Right atrium auricular region (tissue), 2 donors: ENCODE measurements around the gene SLC16A7.

- PRO-cap, result no peak
- RAMPAGE, long total RNA, 2 experiments, result no peak in any of the 2 experiments
Observed at GRCh38 chr12:57771414-57771970, 413 bp downstream of the METTL1 start.

- PRO-cap, result no peak
- RAMPAGE, long total RNA, 2 experiments, result no peak in any of the 2 experiments
Observed at GRCh38 chr12:57796532-57797141, 14.1 kb downstream of the TSFM start.

DNA sequence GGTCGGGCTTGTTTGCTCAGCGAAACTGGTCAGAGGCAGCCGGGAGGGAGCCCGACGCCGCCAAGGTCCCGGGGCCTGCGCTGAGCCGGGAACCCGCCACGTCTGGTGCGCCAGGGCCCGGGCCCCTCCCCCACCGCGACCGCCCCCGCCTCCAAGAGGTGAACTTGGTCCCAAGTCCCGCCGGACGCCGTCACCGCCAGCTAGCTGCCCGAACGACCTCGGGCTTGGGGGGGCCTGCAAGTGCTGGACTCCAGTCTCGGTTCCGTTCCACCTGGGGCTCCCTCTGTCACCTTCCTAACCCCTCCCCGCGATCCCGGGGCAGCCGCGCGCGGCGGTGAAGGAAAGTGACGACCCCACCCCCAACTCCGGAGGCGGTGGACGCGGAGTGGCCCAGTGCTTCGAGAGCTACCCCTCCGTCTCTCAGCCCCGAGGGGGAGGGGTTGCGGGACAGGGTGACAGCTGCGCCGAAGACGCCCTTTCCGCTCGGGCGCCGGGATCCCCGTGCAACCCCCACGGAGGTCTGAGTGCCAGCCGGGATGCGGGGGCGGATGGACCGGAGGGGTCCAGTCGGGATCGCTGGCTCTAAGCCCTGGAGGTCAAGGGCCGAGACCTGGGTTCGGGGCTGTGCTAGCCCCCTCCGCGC is 719 bp downstream of the CTDSP2 start:
- PRO-cap, result bidirectional peak, plus-strand start at position 32 of the sequence, minus-strand start outside the sequence; bidirectional peak, plus-strand start at position 523 of the sequence, minus-strand start at position 420 of the sequence
- RAMPAGE, long total RNA, 2 experiments, result no peak in any of the 2 experiments

- PRO-cap, result no peak
- RAMPAGE, long total RNA, 2 experiments, result no peak in any of the 2 experiments
Observed at GRCh38 chr12:57934248-57935327, 6.8 kb upstream of the ATP23 start.

GRCh38 chr12:58841082-58841400 is 79.3 kb downstream of the LRIG3 start:
- PRO-cap, result no peak
- RAMPAGE, long total RNA, 2 experiments, result no peak in any of the 2 experiments

- PRO-cap, result no peak
- RAMPAGE, long total RNA, 2 experiments, result no peak in any of the 2 experiments
Observed at GRCh38 chr12:58899059-58899770, 21.1 kb downstream of the LRIG3 start.

- PRO-cap, result no peak
- RAMPAGE, long total RNA, 2 experiments, result no peak in any of the 2 experiments
Observed at GRCh38 chr12:58917869-58918575, 2.3 kb downstream of the LRIG3 start.

GRCh38 chr12:59328277-59328836 is 267.5 kb upstream of the SLC16A7 start:
- PRO-cap, result no peak
- RAMPAGE, long total RNA, 2 experiments, result no peak in any of the 2 experiments

DNA sequence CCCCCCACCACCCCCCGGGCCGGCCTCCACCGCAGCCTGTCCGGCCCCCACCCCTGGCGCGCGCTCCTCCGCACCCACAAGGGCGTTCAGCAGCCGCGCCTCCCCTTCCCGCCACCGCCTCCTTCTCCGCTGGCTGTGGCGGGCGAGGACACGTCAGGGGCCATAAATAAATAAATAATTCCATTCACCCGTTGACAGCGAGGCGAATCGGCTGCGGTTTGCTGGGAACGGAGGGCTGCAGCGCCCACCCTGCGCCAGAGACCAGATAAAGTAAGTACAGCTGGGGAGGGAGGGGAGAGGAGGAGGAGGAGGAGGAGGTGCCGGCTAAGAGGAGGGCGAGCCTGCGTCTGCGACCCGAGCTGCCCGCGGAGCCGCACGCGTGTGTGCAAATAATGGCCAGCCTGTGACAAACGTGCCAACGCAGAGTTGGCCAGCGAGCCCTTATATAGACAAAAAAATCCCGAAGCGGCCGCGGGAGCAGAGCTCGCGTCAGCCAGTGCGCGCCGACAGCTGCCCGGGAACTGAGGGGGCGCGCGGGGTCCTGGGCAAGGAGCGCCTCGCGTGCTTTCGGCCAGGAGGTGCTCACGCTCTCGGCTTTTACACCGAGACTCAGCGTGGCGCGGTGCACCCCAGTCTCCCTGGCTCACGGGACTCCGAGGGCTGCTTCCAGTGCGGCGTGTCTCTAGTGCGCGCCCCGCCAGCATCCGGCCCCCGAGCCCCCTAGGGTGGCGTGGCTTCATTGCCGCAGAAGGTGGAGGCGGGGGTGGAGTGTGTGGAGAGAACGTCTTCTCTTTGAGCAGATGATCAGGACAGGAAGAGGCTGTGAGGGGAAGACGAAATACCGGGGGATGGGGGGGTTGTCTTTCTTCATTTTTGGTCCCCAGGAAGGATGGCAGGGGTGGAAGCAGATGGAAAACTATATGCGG is at the start of gene SLC16A7:
Gene SLC16A7, plus strand, starts transcription at position 63 of the 926 bp plus-strand sequence.
- PRO-cap, result bidirectional peak, plus-strand start at position 191 of the sequence, minus-strand start outside the sequence; bidirectional peak, plus-strand start at position 480 of the sequence, minus-strand start at position 385 of the sequence
- RAMPAGE, long total RNA, 2 experiments, result start-site peak on the plus strand in 2 of 2 experiments, centred at positions 71 to 204 of the sequence, 117 to 564 reads per replicate

DNA sequence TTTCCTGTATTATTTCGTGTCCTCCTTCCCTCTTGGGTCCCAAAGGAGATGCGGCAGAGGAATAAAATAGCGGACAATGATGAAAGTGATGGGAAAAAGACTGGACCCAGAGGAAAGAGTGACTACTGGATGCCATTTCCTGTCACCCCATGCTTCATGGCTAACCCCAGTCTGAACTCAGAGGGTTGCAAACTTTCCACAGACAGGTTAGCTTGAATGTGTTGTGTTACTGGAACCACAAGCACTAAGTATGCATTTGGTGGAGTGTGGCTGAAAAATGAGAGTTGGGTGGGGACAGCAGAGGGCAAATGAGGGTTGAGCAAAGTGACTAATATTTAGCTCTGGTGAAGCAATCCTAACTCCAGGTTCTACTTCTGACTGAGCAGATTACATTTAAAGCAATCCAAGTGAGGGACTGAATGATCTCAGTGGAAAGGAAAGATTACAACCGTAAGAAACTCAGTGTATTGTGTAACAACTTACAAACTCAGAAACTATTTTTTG is 1.5 kb downstream of the SLC16A7 start:
- PRO-cap, result bidirectional peak, plus-strand start at position 387 of the sequence, minus-strand start at position 278 of the sequence
- RAMPAGE, long total RNA, 2 experiments, result no peak in any of the 2 experiments

- PRO-cap, result no peak
- RAMPAGE, long total RNA, 2 experiments, result no peak in any of the 2 experiments
Observed at GRCh38 chr12:60254674-60255076, 658.8 kb downstream of the SLC16A7 start.

DNA sequence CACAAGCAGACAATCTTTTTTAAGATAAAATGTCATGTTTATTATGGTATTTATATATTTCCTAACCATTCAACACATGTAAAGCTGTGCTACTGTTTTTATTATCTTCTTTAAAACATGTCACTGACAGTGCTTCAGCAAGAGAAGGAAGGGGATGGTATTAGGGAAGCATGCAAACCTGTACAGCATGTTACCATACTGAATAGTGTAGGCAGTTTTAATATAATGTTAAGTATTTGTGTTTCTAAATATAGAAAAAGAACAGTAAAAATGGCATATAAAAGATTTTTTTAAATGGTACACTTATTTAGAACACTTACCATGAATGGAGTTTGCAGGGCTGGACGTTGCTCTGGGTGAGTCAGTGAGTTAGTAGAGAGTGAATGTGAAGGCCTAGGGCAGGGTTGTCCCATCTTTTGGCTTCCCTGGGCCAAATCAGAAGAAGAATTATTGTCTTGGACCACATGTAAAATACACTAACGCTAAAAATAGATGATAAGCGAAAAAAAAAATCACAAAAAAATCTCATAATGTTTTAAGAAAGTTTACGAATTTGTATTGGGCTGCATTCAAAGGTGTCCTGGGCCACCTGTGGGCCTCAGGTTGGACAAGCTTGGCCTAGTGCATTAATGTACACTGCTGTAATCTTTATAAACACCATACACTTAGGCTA is 17.1 kb downstream of the USP15 start:
- PRO-cap, result no peak
- RAMPAGE, long total RNA, 2 experiments, result no peak in any of the 2 experiments

- PRO-cap, result bidirectional peak, plus-strand start at chr12:62647821, minus-strand start at chr12:62647658
- RAMPAGE, long total RNA, 2 experiments, result no peak in any of the 2 experiments
Observed at GRCh38 chr12:62647217-62648323, 180.9 kb downstream of the MON2 start.

DNA sequence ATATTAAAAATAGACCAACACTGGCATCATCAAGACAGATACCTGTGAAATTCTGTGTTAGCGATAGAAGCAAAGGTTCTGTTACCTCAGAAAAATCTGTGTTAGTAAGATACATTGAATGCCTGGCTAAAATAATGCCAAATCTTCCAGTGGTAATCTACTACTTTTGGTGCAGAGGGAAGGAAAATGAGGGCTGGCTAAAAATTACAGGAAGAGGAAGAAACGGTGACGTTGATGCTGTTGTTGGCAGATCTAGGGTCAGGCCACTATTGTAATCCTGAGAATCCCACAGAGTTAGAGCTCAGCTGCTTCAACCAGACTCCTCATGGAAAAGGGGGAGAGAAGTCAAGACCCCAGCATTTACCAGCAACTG is 145.2 kb downstream of the PPM1H start:
- PRO-cap, result unidirectional peak, plus-strand start at position 269 of the sequence
- RAMPAGE, long total RNA, 2 experiments, result no peak in any of the 2 experiments

DNA sequence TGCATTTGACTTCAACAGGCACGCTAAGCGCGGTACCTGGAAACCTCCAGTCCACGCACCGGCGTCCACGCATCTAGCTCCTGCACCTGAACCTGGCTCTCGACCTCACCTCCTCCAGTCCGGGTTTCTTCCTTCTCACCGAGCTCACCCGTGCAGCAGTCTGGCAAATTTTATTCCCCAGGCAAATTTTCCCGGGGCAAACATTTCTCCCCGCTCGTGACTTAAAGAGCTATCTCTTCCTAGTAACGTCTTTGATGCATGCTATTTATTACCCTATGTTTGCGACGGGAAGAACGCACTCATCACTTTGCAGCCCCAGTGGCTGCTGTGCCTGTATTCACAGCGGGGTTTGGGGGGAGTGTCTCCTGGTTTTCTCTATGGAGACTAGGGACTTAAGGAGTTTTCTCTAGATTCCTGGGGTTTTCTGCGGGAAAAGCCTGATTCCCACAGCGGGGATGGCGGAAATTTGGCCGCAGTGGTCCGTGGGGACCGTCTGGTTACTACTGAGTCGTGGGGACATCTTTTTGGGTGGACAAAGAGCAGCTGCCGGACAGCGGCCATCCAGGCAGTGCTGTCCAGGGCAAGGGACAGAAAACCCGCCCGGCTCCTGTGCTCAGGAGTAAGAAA is 561 bp upstream of the AVPR1A start:
- PRO-cap, result no peak
- RAMPAGE, long total RNA, 2 experiments, result no peak in any of the 2 experiments

- PRO-cap, result no peak
- RAMPAGE, long total RNA, 2 experiments, result no peak in any of the 2 experiments
Observed at GRCh38 chr12:63960096-63960448, 115.6 kb downstream of the SRGAP1 start.

DNA sequence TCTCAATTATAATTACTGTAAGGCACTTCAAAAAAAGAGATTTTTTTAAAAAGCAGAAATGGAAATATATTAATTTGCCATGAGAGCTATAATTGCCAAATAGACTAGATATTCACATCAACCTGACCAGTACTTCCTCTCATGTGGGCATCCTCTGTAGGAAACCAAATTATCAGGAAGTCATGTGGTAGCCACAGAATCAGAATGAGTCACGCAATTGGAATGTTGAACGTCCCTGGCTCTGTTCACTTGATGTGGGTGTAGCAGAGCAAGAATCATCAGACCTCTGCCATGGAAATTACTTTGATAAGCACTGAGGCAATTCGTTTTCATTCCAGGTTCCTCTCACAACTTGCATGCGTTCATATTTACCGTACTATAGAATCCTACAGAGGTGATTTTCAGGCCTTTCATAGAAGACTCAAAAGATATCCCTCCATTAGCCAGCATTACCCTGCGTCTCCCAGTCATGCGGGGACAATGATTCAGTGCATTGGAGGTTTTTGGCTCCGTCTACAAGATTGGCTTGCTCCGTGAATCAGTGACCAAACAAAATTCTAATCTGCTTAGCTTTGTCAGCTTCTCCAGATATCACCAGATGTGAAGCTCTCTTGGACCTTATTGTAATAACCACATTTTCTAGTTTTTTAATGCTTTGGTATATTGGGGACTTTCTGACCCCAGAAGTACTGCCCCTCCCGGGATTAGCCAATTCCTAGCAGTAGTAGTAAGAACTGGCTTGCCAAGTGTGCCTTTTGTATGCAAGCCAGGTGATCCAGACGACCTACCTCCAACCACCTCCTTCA is 133.5 kb downstream of the KICS2 start:
- PRO-cap, result bidirectional peak, plus-strand start at position 248 of the sequence, minus-strand start at position 164 of the sequence
- RAMPAGE, long total RNA, 2 experiments, result no peak in any of the 2 experiments

DNA sequence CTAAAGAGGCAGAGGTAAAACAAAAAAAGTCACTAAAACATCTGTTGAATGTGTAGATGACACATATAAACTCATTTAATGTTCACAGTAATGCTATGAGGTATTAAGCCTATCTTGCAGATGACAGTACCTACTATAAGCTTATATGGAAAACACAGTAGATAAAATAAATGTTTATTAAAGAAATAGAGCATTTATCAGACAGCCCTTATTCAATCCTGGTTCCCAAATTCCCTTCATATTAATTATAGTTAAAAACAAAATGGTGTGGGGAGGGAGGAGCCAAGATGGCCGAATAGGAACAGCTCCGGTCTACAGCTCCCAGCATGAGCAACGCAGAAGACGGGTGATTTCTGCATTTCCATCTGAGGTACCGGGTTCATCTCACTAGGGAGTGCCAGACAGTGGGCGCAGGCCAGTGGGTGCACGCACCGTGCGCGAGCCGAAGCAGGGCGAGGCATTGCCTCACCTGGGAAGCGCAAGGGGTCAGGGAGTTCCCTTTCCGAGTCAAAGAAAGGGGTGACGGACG is 26.7 kb downstream of the KICS2 start:
- PRO-cap, result no peak
- RAMPAGE, long total RNA, 2 experiments, result no peak in any of the 2 experiments

DNA sequence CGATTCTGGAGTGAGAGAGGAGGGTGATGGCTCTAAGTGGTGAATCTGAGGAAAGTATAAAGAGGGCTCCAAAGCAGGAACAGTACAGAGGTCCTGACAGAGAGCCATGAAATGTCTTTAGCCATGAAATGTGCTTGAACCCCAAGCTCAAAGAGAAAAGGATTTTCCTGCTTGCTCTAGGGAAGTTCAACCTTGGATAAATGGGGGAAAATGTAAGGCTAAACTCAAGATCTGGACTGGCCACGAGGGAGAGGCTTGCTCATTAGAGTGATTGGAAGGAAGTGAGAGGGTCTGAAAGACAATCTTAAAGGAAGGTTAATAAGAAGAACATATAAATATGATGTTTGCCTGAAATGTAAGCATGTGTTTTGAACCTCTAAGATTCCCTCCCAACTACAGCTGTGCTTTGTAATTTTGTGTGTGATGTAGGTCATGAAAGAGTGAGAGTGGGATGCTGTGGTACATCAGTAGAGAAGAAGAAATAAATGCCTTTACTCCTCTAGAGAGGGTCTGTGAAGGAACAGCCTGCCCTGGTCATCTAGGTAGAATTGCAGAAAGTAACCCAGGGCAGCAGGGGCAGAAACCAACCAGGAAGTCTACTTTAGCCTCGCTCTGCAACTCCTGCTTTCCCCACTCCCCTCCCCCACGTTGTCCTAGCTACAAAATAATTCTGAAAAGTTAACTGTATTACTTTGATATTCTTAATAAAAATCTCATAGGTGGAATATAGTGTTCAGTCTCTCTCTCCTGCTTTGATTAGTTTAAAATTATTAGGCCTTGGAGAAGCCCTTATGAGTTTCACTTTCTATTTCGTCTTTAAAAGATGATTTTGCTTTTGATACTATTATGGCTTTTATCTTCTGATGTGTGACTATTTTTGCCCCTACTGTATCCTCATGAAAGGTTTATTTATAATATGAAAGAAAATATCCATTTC is 7.4 kb downstream of the TBK1 start:
- PRO-cap, result no peak
- RAMPAGE, long total RNA, 2 experiments, result no peak in any of the 2 experiments

DNA sequence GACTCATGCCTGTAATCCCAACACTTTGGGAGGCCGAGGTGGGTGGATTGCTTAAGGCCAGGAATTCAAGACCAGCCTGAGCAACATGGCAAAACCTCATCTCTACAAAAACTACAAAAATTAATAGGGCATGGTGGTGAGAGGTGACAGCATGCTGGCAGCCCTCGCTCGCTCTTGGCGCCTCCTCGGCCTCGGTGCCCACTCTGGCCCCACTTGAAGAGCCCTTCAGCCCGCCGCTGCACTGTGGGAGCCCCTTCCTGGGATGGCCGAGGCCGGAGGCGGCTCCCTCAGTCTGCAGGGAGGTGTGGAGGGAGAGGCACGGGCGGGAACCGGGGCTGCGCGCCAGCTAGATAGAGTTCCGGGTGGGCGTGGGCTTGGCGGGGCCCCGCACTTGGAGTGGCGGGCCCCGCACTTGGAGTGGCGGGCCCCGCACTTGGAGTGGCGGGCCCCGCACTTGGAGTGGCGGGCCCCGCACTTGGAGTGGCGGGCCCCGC is 67.6 kb upstream of the RASSF3 start:
- PRO-cap, result no peak
- RAMPAGE, long total RNA, 2 experiments, result no peak in any of the 2 experiments